Metastatic Lung Carcinoma in the Adrenal Gland (tissue), 1 donor: ENCODE data around the genes OPHN1, KIF4A, GDPD2, TEX11 and MED12.

GRCh38 chrX:68433266-68434280, at the start of gene OPHN1:
Gene OPHN1, minus strand, starts transcription at chrX:68433495.
- PRO-cap, result bidirectional peak, plus-strand start at chrX:68433570, minus-strand start at chrX:68433326; bidirectional peak, plus-strand start at chrX:68433768, minus-strand start at chrX:68433617; bidirectional peak, plus-strand start at chrX:68434009, minus-strand start at chrX:68433832

DNA sequence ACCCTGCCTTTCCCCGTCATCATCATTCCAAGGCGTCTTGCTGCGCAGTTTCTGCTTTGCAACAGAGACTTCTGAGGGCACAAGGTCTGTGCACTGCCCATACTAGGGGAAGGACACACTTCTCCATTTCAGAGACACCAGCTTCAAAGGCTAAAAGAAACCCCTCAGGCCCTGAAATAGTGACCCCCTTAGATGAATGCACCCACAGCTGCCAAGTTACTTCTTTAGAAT, 19.2 kb downstream of the STARD8 start:
- PRO-cap, result no peak

GRCh38 chrX:68703367-68703618, 55.8 kb downstream of the STARD8 start:
- PRO-cap, result no peak

DNA sequence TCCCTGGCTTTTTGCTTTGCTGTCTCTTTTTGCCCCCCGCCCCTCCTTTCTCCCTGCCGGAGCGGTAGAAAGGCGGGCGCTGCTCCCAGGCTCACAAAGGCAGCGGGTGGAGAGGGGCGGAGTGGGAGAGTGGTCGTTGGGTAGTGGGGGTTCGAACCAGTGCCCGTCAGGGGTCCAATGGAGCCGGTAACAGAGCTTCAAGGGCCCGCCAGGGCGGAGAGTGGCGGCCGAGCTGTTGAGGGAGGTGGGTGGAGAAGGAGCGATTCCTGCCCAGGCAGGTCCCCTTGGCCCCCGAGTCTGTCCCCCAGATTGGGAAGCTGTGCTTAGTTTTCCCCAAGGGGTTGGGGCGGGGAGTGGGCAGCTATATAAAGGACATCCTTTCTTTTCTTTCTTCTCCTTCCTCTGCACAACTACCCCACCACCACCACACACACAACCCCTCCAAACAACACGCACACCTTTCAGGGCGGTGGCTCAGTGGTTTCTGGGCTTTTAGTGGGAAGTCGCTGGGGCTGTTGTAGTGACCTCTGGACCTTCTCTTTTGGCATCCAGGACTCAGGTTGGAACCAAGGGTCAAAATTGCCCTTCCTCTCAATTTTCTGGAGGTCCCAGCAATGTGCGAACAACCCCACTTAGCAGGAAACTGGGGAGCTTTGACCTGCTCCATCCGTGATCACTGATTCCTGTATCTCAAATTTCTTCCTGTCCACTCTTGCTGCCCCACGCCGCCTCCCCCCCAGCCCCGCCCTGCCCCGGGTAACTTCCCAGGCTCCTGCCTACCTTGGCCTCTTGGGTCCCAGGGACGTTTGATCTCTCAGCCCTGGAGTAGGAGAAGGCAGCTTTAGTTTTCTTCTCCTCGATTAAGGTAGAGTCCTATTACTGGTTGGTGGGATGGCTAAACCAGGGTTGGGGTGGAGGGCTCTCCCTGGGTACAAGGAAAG, 1.9 kb downstream of the EFNB1 start:
- PRO-cap, result unidirectional peak, minus-strand start at position 685 of the sequence

DNA sequence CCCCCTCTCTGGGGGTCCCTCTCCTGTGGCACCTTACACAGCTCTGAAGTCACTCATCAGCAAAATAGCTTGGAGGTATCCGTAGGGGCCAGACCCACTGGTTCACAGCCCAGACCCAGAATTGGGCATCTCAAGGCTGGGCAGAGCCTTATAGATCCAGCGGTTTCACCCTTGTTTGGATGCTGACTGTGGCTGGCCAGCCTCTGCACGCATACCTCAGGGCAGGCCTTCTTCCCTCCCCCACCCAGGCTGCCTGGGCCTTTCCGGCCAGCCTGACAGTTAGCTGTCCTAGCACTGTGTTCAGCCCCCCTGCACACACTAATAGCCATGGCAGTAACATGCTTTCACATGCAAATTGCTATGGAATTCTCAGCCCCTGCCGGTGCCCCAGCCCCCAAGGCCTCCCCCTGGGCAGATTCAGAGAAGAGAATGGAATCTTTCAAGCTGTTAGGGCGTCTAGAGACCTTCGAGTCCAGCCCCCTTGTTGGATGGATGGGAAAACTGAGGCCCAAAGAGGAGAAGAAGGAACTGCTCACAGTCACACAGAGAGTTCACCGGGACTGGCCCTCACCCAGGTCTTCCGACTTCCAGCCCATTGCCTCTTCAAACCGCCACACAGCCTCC, 17.7 kb downstream of the EFNB1 start:
- PRO-cap, result no peak

GRCh38 chrX:68848283-68849032, 19.6 kb downstream of the EFNB1 start:
- PRO-cap, result no peak

DNA sequence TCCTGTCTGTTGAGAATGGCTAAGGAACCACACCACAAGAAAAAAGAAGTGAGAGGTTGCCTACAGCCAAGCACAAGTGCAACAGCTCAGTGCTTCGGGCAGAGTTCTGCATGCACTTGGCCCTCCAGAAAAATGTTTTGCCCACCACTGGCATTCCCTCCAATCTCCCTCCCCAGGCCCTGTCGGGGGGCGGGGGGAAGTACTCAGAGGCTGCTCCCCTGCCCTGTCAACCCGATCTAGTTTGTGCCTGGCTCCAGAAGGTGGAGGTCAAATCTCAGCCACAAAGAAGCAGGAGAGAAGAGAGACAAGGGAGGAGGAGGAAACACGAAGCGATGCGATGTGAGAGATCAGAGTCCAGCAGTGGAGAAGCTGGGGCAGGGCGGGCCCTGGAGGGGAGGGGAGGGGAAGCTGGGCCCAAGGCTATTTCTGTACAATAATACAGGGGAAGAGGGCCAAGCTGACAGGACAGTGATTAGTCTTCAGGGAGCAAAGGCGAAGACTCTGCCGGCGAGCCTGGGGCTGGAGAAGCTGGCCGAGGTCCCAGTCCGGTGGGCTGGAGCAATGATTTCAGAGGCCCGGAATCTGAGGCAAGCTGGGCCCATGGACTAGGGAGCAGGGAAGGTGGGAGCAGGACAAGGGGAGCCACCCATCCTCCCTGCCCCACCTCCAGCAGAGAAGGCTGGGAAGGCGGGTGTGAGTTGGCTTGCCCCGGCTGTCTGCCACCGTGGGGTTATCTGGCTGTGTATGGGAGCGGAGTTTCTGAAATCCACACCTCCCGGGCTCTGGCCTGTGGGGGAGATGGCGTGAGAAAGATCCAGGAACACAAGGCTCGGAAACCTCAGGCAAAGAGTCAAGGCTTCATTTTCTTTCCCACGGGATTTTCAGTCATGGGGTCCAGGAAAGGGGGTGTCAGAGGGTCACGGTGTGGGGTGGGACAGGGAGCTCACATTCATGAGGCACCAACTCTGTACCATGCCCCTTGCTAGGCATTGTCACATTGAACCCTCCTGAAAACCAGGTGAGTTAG, 167.2 kb downstream of the EFNB1 start:
- PRO-cap, result no peak

DNA sequence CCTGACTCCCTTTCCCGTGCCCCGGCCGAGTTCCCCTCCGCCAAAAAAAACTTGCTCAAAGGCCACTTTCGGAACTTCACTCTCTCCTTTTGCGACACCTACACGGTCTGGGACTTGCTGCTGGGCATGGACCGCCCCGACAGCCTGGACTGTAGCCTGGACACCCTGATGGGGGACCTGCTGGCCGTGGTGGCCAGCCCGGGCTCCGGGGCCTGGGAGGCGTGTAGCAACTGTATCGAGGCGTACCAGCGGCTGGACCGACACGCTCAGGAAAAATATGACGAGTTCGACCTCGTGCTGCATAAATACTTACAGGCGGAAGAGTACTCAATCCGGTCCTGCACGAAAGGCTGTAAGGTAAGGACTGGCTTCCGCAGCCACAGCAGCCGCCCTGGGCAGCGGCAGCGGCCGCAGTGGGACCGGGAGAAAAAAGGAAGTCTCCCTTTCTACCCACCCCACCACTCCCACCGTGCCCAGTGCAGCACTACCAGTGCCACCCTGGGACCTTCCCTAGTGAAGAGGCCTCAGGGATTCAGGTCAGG, 1.7 kb downstream of the NALF2 start:
- PRO-cap, result no peak

DNA sequence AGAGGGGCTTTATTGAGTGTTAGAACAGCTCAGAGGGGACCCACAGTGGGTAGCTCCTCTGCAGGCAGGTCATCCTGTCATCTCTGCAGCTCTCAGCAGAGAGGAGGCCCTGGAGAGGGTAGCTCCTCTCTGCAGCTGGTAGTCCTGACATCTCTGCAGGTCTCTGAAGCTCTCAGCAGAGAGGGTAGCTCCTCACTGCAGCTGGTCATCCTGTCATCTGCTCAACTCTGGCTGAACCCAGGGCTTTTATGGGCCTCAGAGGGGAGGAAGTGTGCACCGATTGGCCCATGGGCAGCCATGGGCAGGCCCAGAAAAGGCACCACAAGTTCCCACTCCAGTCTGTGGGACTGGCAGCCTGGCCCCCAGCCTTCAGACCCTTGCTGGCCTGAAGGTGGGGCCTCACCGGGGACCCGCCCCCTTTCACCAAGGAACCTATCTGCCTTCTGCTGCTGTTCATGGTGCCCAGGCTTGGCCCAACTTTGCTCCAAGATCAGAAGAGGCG, 29.4 kb downstream of the NALF2 start:
- PRO-cap, result no peak

GRCh38 chrX:69788687-69789030, 172.7 kb downstream of the EDA start:
- PRO-cap, result no peak

DNA sequence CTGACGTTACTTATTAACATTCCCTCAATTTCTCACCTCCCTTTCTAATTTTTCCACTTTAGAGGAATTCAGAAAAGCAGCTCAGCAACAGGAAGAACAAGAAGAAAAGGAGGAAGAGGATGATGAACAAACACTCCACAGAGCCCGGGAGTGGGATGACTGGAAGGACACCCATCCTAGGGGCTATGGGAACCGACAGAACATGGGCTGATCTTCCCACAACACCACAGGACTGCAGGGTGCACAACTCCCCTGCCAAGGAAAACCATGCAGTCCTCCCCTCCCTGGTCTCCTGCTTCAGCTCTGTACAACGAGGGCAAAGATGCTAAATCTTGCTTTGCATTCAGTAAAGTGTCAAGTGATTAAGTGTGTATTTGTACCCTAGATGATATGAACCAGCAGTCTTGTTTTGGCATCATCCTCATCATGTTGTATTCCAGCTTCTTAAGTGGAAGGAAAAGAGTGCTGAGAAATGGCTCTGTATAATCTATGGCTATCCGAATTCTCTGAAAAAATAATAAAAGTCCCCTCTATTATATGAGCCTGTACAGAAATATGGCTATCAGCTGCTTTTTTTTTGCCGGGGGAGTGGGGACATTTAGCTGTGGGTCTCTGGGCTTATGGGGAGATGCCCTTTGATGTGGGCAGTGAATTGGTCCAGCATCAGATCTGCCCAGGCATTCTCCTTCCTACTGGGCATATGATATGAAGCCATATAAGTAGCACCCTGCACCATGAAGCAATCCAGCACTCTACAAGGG, 11.3 kb upstream of the DGAT2L6 start:
- PRO-cap, result no peak

- PRO-cap, result no peak
Observed at GRCh38 chrX:70168531-70169353, 8.5 kb upstream of the DGAT2L6 start.

DNA sequence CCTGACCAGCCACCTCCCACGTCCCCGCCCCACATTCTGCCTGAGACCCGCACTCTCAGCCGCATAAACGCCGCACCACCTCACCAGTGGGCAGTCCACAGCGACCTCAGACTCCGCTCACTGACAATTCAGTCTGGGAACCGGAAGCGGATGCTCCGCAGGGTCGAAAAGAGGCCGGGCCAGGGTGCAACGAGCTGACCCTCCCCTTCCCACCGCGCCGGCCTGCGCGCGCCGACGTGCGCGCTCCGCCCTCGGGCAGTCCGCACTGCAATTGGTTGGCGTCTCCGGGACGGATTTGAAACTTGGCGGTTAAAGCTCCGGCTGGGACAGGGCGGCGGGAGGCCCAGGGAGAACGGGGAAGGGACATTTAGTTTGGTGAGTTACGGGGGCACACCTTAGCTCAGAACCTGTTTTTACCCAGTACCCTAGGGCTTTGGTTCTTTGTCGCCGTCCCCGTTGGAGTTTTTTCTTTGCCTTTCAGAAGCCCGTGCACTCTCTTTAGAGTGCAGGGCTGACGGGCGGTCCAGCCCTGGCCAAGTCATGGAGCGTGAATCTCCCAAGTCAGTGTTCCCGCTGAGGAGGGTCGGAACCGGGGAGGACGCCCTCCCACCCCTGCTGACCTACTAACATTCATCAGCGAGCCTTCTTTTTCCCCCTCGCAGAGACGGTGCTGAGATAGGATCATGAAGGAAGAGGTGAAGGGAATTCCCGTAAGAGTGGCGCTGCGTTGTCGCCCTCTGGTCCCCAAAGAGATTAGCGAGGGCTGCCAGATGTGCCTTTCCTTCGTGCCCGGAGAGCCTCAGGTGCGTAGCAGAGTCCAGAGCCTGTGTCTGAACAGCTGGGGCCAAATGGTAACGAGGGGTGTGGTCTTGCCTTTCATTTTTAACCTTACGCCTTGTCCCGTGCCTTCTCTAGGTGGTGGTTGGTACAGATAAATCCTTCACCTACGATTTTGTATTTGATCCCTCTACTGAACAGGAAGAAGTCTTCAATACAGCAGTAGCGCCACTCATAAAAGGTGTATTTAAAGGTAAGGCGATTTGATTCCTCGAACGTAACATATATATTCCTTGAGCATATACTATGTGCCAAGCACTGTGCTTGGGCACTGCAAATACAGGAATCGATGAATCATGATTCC, at the start of gene KIF4A:
Gene KIF4A (plus strand): TSS at position 329 of the 1,141 bp plus-strand sequence.
- PRO-cap, result bidirectional peak, plus-strand start at position 329 of the sequence, minus-strand start at position 135 of the sequence

- PRO-cap, result no peak
Observed at GRCh38 chrX:70422883-70423618, at the start of gene GDPD2. Gene GDPD2, plus strand, starts transcription at chrX:70423314.

DNA sequence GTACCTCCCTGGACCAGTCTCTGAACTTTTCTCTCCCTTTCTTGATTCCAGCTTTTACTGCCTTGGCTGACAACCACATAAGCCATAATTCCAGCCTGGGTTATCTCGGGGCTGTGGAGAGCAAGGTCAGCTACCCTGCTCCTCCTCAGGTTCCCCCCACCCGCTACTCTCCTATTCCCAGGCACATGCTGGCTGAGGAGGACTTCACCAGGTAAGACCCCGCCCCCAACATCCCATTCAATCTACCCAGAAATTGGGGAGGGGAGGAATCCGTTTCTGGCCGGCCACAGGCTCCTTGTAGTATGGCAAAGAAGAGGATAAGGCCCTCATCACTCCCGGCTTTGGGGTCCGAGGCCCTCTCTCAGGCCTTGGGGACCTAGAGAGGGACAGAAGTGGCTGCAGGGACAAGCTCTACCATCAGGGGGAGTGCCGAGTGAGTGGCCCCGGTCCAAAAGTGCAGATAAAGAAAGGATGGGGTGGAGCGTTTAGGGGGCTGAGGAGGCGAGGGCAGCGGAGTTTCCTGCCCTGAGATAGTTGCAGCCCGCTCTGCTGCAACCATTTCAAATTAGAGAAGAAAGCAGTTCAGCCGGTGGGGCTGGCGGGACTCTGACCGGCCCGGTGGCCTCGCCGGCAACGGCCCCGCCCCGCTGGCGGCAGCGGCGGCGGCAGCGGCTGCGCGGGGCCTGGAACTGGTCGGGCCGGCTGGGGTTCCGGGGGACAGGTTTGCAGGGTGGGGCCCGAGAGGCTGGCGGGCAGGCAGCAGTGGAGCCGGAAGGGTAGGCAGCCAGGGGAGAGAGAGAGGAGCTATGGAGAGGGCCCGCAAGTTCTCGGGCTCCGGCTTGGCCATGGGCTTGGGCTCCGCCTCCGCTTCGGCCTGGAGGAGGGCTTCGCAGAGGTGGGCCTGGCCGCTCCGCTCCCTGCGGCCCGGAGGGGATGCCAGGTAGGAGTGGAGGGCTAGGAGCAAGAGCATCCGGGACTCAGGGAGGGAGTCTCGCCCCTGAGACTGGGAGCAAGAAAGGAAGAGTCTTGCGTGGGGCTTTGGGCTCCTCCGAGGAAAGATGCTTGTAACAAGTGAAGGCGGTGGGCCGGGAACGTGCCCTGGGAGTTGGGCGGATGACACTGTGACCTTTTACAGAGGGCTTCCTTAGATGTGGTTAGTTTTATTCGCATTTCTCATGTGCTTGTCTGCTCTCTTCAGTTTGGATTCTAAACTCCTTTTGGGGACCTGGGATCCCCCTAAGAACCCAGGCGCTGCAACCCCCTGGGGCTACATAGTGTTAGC, 7.6 kb downstream of the DLG3 start:
- PRO-cap, result no peak

GRCh38 chrX:70477085-70478173, 32.8 kb downstream of the DLG3 start:
- PRO-cap, result bidirectional peak, plus-strand start at chrX:70477506, minus-strand start at chrX:70477316; bidirectional peak, plus-strand start at chrX:70477704, minus-strand start at chrX:70477620; unidirectional peak, plus-strand start at chrX:70477938

DNA sequence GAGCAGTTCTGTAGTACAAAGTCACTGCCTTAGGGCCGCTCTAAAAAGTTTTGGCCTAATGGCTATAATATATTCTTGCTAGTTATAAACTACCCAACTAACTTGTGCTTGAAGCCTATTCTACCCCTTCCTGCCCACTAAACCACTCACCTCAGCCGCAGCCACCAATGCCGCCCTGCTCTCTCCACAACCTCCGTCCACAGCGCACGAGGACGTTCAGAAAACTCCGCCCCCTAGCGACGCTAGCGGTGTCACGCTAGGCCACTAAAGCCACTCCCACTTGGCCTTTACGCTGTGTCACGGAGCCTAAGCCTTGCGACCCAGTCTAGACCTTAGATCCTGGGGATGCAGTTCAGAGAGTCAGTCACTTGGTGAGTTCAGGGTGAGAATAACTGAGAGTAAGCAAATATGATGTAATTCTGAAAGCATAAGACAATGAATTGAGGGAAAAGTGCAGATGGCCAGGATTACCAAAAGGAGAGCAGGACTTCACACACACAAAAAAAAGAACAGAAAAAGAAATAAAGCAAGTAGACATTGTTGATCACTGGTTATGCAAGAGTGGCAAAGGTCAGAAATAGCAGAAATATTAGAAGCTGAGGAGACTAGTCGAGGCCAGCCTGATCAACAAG, at the start of gene TEX11:
Gene TEX11 (minus strand): TSS at position 208 of the 632 bp plus-strand sequence.
- PRO-cap, result no peak

DNA sequence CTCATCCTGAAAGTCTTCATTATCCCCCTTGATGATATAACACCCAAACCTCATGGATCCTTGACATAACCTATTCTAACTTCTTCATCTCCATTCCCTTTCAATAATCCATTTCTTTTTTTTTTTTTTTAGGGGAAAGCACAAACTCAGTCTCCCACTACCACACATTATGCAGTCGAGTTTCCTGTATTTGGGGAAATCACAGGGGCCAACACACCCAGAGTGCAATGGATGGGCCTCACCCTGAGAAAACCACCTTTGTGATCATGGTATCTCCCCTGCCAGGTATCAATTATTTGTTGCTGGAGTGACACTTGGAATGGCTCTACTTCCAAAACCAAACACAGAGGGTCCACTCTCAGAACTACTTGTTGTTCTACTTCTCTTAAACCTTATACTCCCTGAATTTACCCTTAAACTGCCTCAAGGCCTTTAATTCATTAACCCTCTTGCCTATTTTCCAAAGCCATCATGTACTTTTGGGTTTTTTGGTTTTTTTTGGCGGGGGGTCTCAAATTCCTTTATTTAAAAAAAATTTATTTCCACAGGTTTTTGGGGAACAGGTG, 47.9 kb downstream of the SNX12 start:
- PRO-cap, result no peak

GRCh38 chrX:71103532-71103952, 3.0 kb downstream of the CXorf65 start:
- PRO-cap, result no peak

- PRO-cap, result bidirectional peak, plus-strand start at chrX:71118556, minus-strand start at chrX:71118449
Observed at GRCh38 chrX:71118313-71118837, at the start of gene MED12. Gene MED12, plus strand, starts transcription at chrX:71118596.